SJCRH30 (cell line): Measurements from ENCODE around the genes CA11, IZUMO1 and PLEKHA4.

GRCh38 chr19:47701703-47702378, 11.4 kb upstream of the EHD2 start:
- RAMPAGE, long total RNA, result no peak

DNA sequence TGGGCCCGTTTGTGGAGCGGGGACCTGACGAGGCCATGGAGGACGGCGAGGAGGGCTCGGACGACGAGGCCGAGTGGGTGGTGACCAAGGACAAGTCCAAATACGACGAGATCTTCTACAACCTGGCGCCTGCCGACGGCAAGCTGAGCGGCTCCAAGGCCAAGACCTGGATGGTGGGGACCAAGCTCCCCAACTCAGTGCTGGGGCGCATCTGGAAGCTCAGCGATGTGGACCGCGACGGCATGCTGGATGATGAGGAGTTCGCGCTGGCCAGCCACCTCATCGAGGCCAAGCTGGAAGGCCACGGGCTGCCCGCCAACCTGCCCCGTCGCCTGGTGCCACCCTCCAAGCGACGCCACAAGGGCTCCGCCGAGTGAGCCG, 4.3 kb upstream of the NOP53 start:
- RAMPAGE, long total RNA, result no peak

GRCh38 chr19:47755570-47756033, 10.3 kb downstream of the NOP53 start:
- RAMPAGE, long total RNA, result no peak

DNA sequence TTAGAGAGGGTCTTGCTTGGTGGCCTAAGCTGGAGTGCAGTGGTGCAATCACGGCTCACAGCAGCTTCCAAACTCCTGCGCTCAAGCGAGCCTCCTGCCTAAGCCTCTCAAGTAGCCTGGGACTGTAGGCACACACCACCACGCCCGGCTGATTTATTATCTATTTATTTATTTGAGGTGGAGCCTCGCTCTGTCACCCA, 1.0 kb upstream of the SELENOW start:
- RAMPAGE, long total RNA, result no peak

DNA sequence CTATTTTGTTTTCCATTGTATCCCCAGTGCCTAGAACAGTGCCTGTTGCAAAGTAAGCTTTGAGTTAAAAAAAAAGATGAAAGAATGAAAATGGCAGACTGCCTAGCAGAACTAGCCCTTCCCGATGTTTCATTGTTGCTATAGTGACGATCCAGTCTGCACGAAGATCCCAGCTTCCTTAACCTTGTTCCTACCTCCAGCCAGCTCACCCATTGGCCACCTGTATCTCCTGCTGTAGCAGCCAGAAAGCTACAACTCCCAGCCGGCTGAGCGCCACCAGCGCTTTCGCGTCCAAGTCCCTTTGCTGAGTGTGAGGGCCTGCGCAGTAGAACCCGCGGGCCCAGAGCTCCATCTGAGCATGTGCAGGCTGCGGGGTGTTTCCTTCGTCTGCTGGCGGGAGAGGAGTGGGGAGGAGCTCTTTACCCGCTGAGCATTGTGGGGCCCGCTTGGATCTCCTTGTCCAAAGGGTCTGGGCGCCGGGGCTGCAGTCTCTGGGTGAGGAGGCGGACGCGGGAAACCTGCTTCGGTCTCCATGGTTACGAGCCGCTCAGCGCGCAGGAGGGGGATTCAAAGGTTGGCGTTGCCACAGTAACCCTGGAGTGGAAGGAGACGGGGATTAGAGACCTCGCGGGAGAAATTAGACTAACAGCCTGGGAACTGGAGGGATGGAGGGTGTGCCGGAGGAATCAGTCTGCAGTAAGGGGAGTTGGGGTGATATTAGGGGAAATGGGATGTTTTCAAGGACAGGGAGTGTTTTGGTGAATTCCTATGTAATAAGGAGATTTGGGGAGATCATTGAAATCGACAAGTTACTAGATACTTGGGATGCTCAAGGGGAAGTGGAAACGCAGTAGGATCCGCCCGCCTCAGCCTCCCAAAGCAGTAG, 33.4 kb downstream of the ZSWIM9 start:
- RAMPAGE, long total RNA, result no peak

GRCh38 chr19:48382408-48383578, 8.6 kb downstream of the KDELR1 start:
- RAMPAGE, long total RNA, result no peak

DNA sequence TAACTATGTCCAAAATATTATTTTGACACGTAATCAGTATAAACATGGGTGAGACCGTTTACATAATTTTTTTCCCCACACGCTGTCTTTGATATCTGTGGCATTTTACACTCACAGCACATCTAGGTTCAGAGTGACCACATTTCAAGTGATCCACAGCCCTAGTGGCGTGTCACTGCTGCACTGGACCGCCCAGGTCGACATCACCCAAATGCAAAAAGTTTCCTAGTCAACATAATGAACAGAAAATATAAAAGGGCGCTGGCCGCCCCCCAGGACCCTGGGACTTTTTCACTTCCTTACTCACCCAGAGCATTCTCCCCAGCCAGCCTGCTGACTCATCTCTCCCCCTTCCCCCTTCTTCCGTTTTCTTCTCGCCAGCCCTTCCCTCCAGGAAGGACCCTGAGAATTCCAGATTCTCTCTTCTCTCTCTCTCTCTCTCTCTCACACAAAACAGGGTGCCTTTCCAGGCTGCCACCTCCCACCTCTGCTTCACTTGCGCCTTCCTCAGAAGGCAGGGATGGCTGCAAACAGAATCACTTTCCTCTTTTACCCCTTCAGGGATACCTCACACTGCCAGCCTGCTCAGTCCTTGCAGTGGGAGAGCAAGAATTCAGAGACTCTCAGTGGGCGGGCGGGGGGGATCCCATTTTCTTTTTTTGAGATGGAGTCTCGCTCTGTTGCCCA, 21.0 kb upstream of the GRWD1 start:
- RAMPAGE, long total RNA, result no peak

GRCh38 chr19:48465004-48465225, 4.3 kb upstream of the CYTH2 start:
- RAMPAGE, long total RNA, result no peak

DNA sequence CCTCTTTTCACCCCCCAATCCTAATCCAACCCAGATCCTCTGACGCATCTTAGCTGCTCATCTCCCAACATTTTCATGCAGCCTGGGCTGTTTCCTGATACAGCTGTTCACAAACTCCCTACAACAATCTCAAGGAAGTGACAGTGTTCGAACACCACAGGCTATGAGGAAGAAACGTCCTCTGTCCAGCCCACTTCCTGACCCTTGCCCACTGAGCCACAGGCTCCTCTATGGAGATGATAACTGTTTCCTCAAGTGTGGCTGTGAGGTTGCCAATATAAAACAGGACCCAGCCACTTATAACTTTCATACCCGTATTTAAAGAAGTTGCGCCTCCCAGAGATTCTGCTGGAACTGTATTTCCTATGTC, 16.2 kb downstream of the LMTK3 start:
- RAMPAGE, long total RNA, result no peak

- RAMPAGE, long total RNA, result no peak
Observed at GRCh38 chr19:48553638-48554119, 1.7 kb downstream of the SULT2B1 start.

- RAMPAGE, long total RNA, result no peak
Observed at GRCh38 chr19:48634160-48634913, 2.8 kb downstream of the DBP start.

DNA sequence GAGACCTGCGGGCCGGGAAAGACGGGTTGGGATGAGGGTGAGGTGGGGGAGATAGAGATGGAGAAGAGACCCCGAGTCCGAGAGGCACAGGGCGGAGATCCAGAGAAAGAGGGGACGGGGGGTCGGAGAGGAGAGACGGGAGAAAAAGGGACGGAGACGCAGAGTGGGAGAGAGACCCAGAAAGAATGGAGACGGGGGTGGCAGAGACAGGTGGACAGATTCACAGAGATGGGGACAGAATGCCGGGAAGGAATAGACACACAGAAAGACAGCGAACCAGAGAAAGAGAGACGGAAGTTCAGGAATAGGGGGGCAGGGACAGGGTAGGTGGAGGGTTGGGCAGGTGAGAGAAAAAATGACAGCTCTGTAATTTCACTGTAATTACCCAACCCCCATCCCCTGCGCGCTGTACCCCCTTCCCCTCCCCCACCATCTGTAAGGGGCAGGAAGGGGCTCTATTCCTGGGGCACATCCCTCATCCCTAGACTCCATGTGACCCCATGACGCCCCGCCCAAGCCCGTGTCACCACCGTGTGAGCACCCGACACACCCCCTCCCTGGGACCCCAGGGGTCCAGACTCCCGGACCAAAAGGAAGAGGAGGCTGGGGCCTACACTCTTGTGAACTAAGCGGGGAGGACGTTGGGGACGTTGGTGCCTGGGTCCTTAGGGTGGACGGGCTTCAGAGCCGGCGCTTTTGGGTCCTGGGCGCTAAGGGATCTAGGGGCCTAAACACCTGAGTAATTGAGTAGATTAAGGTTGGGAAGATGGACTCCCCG, 1.0 kb downstream of the DBP start:
- RAMPAGE, long total RNA, result no peak

DNA sequence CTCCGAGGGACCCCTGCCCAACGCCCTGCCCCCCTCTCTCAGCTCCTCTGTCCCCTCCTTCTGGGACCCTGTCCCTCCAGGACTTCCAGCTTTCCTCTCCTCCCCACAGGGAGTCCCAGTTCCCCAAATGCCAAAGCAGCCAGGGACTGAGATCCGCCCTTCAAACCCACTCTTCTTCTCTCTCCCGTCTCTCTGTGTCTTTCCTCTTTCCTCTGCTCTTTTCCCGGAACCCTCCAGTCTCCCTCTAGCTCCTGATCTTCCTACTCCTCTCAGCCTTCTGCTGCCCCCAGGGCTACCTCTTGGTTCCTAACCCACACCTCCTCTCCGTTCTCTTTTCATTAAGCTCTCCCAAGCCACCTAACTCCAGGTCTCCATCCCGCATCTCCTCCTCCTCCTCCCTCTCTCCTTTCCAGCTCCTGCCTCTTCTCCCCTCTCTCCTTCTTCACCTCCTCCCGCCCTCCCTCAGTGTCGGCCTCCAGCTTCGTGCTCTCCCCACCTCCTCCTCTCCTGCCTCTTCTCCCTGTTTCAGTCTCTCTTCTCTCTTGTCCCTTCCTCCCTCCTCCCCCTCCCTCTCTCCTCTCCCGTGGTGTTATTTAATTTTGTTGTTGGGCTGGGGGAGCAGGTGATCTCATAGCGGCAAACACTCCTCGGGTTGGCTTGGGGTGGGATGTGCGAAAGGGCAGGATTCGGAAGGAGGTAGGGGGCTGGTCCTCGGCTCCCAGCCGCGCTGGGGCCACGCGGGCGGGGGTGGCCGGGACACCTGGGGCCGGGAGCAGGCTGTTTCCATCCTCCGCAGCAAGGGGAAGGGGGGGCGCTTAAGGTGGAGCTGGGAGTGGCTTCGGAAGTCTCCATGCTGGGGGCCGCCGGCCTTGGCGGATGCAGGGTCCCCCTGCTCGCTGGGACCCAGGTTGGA, at the start of gene CA11:
TSS of gene CA11 (minus strand) at position 544 of the 913 bp plus-strand sequence.
- RAMPAGE, long total RNA, result start-site peak on the minus strand centred at position 571 of the sequence, 372 bp wide, 547 and 20 reads in 2 replicates

GRCh38 chr19:48649701-48649911, 3.6 kb upstream of the CA11 start:
- RAMPAGE, long total RNA, result no peak

GRCh38 chr19:48715648-48716237, 3.8 kb downstream of the MAMSTR start:
- RAMPAGE, long total RNA, result no peak

DNA sequence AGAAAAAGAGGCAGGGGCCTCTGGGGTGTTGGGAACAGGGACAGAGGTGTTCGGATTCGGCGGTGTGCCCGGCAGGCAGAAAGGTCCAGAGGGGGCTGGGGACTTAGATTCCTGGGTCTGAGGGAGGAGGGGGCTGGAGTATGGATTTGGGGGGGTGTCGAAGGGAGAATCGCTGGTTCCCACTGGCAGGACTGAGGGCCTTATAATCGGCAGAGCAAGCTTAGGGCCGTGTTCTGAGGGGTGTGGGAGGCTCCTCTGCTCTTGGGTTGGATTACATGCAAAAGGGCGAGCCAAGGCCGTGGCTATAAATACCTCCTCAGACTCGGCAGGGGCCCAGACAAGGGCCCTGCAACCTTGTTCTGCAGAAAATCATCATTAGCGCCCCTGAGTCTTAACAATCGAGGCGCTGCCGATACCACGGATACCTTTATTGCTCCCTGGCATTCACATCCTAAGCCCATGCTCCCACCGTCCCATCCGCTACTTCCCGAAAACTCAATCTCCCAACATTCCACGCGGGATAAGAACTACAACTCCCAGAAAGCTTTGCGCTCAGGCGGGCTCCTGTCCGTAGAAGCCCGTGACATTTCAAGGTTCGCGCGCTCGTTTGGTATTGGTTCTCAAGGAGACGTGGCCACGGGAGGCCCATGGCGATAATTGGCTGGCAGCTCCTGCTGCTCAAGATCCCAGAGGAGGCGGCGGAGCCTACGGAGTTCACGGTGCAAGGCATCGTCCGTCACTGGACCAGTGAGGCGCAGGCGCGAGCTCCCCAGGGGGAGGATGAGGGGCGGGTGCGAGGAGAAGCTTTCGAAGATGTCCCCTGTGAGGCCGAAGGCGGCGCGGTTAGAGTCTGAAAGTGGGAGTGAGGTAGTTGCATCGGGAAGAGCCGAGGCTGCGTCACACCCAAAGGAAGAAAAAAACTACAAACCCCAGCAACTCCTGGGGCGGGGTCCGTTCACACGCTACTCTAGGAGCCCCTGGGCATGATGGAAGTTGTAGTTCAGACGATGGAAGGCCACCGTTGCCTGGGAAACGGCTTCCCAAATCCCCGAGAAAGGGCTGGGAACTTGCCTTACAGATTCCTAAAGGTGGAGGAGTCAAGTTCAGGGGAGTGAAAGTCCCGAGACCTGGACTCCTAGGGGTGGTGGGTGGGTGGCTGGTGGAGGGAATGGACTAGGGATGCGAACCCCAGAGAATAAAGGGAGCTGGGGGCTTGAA, 1.1 kb upstream of the MAMSTR start:
- RAMPAGE, long total RNA, result no peak

DNA sequence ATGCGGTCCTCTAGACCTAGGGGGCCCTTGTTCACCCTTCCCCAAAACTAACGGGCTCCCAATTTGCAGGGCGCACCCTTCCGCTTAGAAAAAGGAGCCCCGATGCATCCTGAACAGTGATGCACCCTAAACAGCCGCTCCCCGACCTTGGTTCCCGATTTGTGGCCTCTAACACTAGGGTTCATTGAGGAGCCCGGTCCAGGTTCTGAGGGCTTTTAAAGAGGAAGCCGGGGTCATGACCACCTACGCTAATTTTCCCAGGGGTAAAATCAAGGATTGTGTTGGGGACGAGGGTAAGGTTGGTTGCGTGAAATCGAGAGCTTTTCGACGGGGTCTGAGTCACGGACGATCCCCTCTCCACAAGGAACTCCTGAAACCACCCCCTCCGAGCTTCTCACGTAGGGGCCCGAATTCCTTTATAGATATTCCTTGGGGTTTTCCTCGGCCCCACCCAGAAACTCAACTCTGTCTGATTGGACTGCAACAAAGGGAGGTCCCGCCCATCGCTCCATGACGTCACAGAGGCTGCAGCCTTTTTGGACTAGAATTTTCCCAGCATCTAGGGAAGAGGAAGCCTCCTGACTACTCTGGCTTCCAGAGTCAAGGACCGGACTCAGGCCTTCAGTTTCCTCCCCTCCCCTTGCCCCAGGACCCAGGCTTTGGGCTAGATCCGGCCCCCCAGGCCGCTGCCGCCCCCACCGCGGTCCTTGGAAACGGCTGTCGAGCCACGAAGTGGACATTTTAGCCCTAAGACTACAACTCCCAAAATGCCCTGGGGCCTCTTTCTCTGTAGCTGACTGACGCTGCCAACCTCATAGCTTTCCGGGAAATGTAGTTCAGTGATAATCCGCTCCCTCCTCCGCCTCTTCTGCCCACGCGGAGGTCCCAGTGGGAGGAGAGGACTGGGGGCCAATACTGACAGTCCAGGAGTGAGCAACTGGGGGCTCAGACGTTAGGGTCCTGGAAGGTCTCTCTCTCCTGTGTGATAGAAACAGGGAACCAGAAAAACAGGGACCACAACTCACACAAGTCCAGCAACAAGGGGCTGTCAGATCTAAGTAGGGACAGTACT, at the start of gene IZUMO1:
TSS of gene IZUMO1 (minus strand) at position 429 of the 1,072 bp plus-strand sequence.
- RAMPAGE, long total RNA, result no peak

DNA sequence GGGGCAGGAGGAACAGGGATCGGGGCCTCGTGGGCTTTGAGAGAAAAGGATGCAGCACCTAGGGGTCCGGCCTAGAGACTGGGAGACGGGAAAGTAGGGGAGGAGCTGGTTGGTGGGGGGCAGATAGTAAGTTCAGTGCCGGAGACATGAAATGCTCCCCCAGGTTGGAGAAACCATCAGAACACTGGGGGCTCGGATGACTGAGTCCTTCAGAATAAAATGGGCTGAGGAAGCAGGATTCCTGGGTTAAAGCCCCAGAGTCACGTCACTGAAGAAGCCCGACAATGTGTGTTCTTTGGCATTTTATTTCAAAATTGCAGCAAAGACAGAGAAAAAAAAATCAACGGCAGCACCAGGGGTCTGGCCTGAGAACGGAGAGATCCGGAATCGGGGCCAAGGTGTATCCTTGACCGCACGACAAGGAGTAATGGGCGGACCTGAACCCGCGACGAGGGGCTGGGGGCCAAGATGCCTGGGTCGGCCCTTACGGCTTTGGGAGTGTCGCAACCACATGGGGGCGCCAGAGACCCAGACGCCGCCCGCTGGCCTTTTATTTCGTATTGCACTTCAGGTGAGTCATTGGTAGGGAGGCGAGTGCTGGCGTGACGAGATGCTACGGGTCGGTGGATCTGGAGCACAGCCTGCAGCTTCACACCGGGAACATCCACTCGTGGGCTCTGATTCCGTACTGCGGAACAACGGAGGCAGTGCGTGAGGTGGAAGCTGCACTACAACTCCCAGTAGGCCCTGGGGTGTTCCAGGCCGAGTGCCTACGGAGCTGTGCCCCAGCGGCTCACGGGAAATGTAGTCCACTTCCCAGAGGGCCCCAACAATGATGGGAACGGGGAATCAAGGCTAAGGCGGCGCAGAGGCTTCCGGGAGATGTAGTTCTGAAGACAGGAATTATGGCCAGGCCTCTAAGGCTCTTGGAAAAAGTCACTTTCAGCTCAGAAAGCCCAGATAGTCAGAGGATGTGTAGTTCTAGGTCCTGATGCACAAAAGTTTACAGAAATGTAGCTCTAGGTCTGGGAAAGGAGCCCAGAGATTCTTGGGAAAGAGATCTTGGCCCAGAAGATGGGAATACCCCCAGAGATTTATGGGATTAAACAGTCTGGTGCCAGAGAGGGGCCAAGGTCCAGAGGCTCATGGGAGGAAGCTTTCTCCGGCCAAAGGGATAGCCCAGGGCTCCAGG, 15.7 kb downstream of the BCAT2 start:
- RAMPAGE, long total RNA, result no peak

DNA sequence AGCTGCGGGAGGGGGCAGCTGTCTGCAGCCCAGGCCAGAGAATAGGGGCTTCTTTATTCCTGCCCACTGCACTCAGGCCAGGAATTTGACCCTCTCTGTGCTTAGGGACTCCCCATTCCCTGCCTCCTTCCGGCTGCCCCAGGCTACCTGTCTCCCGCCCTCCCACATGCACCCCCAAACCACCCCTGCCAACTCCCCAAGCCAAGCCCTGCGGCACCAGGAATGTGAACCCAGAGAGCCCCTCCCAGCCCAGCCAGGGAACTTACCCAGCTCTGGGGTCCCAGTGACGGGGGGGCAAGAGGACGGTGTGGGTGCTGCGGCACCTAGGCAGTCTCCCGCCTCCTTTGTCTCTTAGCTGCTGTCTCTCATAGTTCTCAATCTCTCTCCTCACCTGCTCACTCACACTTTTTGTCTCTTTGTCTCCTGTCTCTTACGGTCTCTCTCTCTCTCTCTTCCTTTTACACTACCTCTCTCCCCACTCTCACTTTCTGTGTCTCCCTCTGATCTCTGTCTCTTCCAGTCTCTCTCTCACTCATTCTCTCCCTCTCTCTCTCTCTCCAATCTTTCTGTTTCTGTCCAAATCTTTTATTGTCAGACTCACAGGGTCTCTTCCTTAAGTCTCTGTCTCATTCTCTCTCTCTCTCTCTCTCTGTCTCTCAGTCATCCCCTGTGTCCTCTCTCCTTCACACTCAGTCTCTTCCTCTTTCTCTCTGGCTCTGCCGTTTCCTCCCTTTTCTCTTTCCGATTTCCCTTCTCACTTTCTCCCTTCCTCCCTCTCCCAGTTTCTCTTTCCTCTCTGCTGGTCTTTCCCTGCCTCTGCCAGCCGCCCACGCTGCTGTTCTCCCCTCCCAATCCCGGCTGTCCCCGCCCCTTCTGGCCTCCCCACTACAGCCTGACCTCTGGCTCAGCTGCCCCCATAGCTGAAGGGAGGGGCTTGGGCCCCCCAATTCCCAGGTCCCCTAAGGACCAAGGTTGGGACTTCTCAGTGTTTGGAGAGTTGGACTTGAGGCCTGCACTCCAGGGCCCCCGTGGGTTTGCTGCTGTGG, at the start of gene PLEKHA4:
TSS of gene PLEKHA4 (minus strand) at position 801 of the 1,046 bp plus-strand sequence.
- RAMPAGE, long total RNA, result start-site peak on the minus strand centred at position 800 of the sequence, 101 bp wide, 1,723 and 296 reads in 2 replicates

DNA sequence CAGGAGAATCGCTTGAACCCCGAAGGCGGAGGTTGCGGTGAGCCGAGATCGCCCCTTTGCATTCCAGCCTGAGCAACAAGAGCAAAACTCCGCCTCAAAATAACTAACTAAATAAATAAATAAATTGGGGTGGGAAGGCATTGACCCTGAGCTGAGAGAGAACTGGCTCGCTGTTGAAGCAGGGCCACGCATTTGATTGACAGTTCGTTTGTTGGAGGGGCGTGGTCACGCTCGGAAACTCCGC, 276 bp upstream of the PPP1R15A start:
- RAMPAGE, long total RNA, result no peak